ENCODE measurements around a stretch of chr12.

DNA sequence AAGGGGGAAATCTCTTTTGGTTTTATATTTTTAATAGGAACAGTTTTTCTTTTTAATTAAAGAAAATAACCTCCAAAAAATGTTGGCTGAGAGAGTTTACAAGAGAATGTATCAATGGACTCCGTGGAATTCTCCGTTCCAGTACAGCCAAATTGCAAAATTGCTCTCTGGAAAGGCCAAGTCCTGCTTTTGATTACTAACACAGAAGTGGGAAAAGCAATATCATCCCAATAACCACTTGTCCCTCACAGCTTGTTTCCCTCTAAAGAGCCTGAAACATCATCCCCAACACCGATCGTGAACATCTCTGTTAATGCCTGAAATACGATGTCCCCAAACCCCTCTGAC, 36.8 kb downstream of the TBX5 start:
- PRO-cap, result no peak

GRCh38 chr12:114404530-114404956, 1.4 kb downstream of the TBX5 start:
- PRO-cap, result bidirectional peak, plus-strand start at chr12:114404852, minus-strand start at chr12:114404728

DNA sequence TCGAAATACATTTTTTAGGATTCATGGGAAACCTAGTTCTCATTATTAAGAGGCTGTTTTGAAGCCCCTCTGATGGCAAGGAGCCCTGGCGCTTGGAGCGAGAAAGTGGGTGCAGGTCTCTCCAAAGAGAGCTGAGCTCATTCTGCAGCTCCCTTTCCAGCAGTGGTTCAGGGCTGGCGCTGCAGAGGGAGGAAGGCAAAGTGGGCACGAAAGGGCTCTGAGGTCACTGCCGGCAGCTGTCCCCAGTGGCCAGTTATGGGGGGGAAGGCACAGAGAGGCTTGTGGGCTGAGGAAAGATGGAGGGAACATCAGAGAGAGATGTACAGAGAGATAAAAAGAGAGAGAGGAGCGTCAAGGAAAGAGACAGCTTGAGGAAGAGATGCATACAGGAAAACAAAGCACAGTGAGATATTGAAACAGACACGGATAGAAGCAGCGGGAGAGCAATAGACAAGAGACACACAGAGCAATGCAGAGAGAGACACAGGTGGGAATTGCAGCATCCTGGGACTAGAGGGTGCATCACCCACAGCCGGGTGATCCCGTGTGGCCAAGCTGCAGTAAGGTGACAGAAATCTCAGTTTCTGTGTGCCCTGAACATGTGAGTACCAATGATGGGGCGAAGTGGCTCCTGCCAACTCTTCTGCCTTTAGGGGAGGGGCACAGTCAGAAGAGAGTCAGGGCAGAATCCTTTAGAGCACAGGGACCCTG, 75.4 kb upstream of the TBX5 start:
- PRO-cap, result no peak

DNA sequence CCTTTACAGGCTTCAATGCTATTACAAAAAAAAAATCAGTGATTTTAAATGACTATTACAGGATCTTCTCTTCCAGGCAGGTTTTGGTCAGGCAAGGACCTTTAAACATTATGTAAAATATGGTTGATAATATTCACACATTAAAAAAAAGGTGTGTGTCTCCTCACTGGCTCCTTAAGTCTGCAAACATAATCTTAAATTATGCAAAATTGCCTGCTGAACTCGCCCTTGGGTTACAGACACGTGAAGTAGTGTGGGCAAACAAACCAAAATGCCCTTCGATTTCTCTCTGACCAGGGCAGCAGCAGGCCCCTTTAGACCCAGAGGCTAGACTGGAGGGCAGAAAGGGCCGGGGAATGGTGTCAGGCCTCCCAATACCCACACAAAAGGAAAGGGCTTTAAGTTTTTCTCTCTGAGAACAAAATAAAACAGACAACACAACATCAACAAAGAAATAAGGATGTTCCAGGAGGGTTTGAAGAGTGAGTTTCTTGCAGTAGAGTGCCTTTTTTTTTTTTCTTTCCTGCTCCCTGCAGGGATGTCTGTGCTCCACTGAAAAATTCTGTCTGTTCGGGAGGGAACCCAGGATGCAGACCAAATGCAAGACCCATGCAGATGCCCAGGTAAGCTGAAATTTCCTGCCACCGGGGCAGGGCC, 1.8 kb downstream of the TBX3 start:
- PRO-cap, result no peak

DNA sequence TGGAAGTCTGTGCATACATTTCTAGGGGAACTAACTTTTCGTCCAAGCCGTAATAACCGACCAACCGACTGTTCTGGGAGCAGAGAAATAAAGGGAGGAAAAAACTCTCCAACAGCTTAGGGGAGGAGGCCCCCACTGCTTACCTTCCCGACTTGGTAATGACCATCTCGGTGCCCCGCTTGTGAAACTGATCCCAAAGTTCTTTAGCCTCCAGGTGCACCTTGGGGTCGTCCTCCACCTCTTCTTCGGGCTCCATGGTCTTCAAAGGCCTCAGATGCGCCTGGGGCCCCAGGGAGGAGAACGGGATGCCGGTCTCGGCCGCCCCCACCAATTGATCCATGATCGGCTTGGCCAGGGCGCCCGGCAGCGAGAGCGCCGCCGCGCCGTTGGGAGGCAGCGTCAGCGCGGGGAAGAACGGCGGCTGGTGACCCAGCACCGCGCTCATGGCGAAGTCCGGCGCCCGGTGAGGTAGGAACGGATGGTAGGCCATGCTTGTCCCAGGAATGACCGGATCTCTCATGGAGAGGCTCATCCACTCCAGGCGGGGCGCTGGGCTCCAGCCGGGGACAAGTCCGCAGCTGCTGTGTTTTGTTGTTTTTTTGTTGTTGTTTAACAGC, 1.2 kb downstream of the TBX3 start:
- PRO-cap, result no peak

- PRO-cap, result no peak
Observed at GRCh38 chr12:114697928-114698398, 14.0 kb upstream of the TBX3 start.

- PRO-cap, result no peak
Observed at GRCh38 chr12:114812848-114813137, 128.8 kb upstream of the TBX3 start.

GRCh38 chr12:114914335-114915030, 230.5 kb upstream of the TBX3 start:
- PRO-cap, result no peak

GRCh38 chr12:115004504-115004919, 320.5 kb upstream of the TBX3 start:
- PRO-cap, result no peak

DNA sequence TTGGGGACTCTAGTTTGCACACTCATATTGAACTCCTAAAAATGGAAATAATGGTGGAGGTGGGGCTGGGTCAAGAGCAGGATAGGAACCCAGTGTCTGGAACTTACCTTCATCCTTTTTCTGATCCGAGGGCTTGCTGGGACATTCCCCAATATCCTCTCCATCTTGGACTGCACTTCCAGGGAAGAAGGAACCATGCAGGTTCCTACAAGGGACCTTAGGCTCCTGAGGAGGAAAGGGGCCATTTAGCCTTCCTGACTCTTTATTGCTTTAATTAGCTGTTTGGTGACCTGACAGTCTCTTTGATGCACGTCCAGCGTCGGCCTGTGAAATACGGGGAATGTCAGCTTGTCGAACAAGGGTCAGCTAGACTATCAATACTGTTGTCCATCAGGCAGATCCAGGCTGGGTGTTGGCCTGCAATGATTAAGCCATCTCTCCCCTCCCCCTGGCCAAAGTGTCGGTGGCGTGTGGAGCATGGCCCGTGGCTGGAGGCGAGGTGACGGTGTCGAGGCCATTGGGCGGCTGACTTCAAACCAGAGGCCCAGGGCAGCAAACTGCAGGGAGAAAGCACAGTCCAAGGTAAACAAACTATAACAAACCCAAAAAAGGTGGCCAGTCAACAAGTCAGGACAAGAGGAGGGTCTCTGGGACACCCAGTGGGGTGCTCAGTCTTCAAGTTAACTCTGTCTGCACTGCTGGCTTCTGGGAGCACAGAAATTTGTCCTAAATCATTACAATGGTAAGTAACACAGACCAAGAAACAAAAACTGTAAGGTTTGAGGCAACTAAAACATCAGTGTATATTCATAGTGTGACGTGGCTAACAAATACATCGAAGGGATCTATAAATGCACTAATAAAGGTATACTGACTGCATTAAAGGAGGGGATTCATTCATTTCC, 405.3 kb upstream of the TBX3 start:
- PRO-cap, result no peak

DNA sequence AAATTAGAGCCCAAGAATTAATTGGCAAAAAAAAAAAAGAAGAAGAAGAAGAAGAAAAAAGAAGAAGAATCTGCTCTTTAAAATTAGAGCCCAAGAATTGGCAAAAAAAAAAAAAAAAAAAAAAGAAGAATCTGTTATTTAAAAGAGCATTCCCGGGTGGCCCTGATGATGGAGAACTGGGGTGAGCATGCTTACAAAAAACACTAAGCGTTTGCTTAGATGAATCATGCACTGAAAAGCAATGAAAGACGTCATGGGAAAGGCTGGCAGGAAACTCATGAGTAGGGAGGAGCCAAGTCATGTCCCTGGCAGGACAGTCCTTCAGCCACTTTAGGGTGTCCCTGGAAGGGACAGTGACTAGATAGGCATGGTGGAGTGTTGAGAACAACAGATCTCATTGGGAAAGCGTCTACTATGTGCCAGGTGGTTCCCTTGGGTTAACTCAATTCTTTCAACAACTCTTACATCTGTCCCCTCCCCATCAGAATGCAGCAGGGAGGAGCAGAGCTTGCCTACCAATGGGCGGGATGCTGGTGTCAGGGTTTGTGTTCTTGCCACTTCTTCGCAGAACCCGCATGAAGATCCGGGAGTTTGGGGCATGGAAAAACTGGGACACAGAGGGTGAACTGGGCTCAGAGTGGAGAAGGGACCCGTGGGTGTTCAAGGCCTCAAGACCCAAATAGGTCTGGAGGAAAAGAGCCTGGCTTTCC, 653.7 kb upstream of the TBX3 start:
- PRO-cap, result no peak

DNA sequence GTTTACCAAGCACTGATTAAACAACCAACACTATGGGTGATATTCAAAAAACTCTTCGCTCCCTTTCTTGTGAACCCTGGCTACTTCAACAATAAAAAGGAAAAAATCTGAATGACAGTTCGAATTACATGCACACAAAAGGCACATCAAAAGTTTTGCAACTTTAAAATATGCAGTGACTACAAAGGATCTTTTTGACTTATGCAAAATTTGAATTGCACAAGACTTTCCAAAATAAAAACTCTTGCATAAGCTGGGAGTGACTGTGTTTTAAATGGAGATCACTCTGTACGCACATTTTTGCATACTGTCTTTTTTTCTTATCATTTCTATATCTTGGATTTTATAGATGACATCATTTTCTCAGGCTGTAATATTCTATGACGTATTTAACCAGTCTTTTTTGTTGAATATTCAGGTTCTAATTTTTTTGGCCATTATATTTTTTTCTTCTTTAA, 667.6 kb upstream of the TBX3 start:
- PRO-cap, result no peak

DNA sequence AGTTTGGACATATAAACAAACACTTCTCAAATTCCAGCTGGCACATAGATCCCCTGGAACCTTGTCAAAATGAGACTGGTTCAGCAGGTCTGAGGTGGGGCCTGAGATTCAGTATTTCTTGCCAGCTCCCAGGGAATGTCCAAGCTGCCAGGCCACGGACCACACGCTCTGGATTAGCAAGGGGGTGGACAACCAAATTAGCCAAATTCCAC, 789.3 kb upstream of the TBX3 start:
- PRO-cap, result no peak

- PRO-cap, result no peak
Observed at GRCh38 chr12:115944718-115945541, 332.6 kb downstream of the MED13L start.

- PRO-cap, result no peak
Observed at GRCh38 chr12:115984050-115984576, 293.4 kb downstream of the MED13L start.

GRCh38 chr12:115990896-115991526, 286.5 kb downstream of the MED13L start:
- PRO-cap, result no peak

GRCh38 chr12:116002657-116003344, 274.7 kb downstream of the MED13L start:
- PRO-cap, result no peak

- PRO-cap, result no peak
Observed at GRCh38 chr12:116008223-116009378, 268.9 kb downstream of the MED13L start.

DNA sequence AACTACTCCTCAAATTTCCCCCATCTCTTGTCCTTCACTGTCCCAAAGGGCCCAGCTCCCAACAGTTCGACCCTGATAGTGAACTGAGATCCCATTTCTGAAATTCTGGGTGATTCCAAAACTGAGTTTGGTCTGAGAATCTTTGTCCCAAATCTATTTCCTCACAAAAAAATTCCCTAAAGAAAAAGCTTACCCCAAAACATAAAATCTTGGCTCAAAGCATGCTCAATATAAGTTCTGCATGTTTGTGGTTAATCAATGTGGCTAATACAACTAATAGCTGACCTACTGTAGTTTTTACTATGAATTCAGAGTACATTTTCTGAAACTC, 133.2 kb downstream of the MED13L start:
- PRO-cap, result no peak

- PRO-cap, result no peak
Observed at GRCh38 chr12:116156537-116157145, 120.9 kb downstream of the MED13L start.

All from left ventricle myocardium (tissue), 1 donor.